Brain (tissue), 1 donor: ENCODE measurements around a stretch of chr18.

- RRBS = 1% methylated on average over 41 of the region's 91 CpGs
Measured at GRCh38 chr18:51030389-51031470, 717 bp downstream of the SMAD4 start.

DNA sequence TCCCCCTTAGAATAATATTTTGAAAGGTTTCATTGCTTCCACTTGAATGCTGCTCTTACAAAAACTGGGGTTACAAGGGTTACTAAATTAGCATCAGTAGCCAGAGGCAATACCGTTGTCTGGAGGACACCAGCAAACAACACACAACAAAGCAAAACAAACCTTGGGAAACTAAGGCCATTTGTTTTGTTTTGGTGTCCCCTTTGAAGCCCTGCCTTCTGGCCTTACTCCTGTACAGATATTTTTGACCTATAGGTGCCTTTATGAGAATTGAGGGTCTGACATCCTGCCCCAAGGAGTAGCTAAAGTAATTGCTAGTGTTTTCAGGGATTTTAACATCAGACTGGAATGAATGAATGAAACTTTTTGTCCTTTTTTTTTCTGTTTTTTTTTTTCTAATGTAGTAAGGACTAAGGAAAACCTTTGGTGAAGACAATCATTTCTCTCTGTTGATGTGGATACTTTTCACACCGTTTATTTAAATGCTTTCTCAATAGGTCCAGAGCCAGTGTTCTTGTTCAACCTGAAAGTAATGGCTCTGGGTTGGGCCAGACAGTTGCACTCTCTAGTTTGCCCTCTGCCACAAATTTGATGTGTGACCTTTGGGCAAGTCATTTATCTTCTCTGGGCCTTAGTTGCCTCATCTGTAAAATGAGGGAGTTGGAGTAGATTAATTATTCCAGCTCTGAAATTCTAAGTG lies 53.2 kb downstream of the SMAD4 start:
- RRBS = no CpG with 5 or more reads among the region's 2 CpGs

- RRBS = no CpG with 5 or more reads among the region's 1 CpG
Measured at GRCh38 chr18:51084404-51084812, 54.4 kb downstream of the SMAD4 start.

DNA sequence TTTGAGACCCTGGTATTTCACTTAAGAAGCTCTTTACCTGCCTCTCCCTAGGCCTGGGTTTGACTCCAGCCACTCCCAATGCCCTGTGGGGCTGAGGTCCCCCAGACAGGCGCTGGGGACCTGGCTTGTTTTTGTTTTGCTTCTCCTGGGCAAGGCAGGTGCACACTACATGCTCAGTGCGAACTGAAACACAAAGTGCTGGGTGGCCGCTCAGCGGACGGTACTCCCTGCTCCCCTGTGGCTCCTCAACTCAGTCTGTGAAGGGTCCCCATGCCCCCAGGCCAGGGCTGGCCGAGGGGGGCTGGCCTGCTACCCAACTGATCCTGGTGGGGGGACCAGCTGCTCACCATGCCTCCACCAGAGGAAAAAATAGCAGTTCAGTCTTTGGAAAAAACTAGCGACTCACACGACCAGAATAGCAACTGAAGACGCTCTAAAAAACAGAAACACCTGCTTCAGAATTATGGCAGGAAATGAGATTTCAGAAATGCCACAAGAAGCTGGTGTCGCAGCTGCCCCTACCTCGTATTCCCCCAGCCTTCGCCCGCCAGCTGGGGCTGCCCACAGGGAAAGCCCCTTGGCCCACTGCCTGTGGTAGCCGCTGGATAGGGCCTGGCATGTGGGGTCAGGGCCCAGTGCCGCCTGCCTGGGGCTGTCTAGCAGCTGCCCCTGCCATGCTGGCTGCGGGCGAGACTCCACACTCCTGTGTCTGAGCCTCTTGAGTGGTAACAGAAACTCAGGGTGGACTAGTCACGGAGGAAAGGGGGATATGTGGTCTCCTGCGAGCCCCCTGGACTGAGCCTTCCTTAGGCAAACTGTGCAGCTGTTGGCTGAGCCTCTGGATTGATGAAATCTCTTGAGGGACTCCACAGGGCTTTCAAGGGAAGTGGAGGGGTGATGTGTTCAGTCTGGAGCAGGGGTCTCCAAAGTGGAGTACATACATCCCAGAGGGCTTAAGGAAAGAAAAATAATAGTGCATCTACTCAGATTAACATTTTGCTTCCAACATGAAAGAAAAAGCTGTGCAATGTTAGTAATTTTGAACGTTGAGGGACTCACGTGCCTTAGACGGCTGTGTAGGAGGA lies 43.6 kb downstream of the MEX3C start:
- RRBS = no CpG with 5 or more reads among the region's 22 CpGs

DNA sequence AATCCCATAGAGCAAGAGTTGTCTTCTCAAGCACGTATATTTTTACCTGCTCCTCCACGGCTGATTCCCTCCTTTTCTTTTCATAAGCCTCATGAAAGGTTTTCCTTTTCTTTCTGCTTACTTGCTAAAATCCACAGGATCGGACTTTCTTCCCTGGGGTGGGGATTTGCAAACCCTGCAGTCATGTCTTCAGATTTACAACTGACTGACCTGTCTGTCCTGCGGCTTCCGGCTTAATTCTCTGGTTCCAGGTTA lies 66.3 kb upstream of the DCC start:
- RRBS = no CpG with 5 or more reads among the region's 5 CpGs

DNA sequence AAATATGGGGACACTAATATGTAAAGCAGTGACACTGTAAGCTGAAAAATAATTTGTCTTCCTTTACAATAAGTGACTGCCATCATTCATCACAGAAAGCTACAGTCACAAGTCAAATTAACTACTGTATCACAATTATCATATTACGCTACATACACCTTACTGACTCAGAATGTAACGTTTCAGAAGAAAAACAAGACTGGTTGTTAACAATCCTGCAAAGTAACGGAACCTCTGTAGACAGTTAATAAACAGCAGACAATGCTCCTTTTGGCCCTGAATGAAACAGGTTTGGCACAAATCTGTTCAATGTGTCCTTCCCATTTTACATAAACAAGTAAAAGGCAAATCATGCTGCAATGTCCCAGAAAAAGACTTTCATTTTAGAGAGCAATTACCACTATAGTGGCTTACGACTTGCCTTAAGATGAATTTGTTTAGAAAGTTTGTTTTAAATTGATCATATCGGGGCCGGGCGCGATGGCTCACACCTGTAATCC lies 3.7 kb downstream of the MBD2 start:
- RRBS = no CpG with 5 or more reads among the region's 8 CpGs

DNA sequence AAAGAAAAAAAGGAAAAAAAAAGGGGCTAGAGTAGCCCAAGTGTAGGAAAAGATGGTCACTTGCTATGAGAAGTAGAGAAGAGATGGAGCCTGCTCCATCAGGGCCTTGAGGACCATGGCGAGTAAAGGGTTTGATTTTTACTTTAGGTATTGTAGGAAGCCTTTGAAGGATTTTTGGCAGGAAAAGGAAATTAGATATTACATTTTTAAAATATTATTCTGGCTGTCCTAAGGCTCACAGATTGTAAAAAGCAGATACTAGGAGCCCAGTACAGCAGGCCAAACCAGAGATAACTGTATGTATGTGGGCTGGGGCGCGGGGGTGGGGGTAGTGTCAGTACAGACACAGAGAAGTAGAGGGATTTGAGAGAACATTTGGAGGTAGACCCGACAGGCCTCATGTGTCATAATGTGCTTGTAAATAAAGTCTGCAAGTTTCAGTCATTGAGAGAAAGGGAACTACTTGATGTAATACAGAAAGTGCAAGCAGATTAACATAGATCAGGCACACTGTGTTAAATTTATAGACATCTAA lies 7.6 kb upstream of the POLI start:
- RRBS = no CpG with 5 or more reads among the region's 4 CpGs

DNA sequence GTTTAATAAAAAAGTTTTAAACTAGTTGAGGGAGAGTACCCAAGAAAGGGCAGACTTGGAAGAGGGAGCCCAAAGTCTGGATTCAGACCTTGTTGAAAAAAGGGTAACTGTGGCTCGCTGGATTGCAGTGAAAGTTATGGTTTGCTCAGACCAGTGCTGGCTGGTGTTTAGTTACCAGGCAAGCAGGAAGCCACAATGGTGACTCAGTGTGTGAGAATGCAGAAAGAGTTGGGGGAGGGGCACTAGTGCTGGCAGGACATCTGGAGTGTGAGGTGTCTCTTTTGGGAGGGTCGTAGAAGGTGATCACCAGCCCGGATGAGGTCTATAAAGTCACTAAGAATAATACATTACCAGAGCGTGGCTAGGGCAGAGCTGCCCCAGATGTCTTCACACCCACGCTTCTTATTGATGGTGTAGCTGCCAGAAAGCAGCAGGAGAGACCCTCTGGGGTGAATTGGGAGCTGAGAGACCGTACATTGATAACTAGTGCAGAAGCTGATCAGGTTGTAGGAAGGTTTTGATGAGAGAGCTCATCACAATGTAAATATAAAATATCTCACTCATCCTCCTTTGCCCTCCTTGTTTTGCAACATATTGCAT lies 31.1 kb downstream of the C18orf54 start:
- RRBS = no CpG with 5 or more reads among the region's 6 CpGs

GRCh38 chr18:54606610-54607302 lies 15.7 kb downstream of the DYNAP start:
- RRBS = no CpG with 5 or more reads among the region's 13 CpGs

DNA sequence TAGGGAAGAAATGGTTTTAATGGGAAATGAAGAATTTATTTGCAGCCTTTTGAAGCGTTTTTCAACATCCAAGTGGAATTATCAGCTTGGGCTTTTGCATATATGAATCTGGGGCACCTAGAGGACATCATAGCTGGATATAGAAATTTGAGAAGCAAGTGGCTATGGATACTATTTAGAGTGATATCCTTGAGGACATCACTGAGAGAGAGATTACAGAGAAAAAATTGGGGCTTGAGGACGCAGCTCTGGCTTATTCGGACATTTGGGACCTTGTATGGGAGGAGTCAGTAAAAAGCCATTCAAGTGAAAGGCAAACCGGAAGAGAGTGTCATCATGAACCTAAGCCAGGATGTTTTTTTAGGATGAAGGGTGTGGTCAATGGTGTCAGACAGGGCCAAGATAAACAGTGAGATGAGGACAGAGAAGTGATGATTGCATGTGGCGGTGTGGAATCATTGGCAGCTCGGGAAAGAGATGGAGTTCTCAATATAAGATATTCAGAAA lies 4.2 kb downstream of the RAB27B start:
- RRBS = no CpG with 5 or more reads among the region's 6 CpGs

DNA sequence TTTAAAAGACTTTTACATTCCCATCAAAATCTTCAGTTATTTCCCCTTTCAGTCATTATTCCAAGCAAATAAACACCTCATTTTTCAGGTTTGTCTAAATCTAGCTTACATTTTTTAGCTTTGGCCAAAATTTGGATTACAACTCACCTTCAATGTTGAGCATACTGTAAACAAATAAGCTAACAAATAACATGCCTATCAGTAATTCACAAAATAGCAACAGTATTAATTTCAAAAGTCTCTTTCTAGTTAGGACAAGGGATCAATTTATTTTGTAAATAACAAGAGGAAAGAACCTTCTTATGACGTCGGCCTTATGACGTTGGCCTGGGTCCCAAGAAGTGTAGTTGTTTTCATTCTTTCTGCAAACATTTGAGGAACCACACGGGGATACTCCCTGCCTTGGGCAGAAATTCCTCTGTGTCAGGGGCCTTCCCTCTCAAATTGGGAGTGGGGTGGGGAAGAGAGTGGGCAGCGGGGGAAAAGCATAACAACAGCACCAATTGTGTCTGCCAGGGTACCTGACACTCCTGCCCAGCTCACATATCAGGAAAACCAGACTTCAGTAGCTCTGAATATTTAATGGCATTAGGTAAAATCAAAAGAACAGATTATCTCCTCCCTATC lies 1.3 kb downstream of the CCDC68 start:
- RRBS = no CpG with 5 or more reads among the region's 5 CpGs

DNA sequence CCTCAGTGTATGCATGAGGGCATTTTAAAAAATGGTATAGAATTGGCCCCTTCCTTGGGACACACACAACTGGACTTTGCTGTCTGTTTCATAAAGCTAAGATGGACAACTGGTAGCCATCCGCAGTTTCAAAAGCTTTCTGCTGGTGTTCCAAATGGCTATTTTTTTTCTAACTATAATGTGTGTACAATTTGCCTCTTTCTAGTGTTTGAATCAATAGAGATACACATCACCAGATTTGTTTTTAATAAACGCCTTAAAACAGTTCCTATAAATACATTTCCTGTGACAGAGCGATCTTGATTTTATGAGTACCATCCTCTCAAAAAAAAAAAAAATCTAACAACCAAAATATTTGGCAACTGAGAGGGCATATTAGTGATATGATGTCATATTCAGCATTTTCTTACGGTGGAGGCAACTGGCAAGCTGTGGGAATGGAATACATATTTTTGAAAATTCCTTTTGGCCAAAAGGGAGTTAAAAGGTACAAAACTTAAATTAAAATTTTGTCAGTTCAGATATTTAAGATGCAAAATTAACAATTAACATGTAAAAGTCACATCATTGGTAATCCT lies 268.5 kb downstream of the TCF4 start:
- RRBS = no CpG with 5 or more reads among the region's 4 CpGs

DNA sequence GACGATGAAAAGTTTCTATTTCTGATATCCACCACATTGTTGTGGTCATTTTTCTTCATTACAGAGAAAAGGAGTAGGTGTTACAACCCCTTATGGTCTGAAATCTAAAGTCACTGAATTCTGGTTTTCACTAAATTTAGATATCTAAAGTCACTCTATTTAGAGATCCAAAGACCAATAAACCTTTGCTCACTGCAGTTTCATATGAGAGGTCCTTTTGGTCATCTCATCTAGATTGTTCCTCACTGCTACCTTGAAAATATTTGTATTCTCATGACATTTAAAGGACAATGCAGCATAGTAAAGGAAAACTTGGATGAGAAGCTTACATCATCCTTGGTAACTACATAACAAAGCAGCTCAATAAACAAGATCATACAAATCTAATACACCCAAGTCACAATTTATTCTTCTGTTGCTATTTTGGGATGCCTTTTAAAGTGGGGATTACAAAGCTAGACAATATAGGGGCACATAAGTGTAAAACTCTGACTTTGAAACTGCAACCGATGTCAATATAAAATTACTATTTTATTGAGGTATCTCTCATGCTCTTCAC lies 85.8 kb downstream of the TCF4 start:
- RRBS = no CpG with 5 or more reads among the region's 2 CpGs

GRCh38 chr18:55585035-55585650 lies 2.8 kb downstream of the TCF4 start:
- RRBS = no CpG with 5 or more reads among the region's 2 CpGs

- RRBS = no CpG with 5 or more reads among the region's 23 CpGs
Measured at GRCh38 chr18:55720818-55721411, 132.9 kb upstream of the TCF4 start.

GRCh38 chr18:55777571-55778088 lies 189.6 kb upstream of the TCF4 start:
- RRBS = no CpG with 5 or more reads among the region's 3 CpGs

DNA sequence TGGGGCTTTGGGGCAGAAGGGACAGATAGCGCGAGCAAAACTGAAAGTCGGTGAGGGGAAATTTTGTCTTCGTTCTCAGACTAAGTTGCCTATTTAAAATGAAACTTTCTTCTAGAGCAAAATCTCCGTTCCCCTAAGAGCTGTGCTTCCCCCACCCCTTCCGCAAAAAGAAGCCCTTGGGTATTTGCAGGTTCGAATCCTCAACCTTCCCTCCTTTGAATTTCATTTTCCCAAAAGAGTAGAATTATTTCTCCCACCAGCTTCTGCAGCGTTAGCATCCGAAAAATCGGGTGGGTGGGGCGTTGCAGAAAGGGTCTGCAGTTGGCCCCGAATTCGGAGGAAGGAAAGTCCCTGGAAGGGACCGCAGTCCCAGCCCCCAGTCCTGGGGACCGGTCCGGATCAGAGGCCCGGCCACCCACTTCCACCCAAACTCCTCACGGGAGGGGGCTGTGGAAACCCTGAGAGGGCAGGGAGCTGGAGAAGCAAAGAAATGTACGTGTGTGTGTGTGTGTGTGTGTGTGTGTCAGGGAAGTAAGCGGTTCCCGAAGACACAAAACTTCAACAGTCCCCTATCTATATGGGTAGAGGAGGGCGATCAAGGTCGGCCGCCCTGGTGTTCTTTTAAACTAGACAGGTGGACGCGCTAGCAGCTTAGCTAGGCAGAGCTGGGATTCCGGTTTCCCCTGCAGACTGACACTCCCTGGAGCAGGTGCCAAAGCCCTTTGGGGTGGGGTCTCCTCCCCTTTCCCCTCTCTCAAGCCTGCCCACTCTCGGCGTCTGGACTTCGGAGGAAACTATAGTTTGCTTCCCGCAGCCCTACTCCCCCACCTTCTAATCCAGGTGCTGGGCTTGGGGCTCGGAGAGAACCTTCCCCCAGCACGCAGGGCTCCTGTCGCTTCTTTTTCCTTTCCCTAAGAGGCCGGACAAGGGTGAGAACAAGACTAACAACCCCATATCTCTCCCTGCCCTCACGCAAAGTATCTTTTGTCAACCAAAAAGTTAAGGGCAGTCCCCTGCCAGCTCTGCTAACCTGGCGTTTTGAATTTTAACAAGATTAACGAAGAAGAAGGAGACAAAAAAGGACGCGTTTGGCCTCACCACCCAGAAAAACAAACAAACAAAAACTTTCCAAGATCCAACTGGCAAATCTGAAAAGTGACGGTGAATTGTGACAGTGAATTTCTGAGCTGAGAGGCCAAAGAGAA lies 4.9 kb upstream of the ONECUT2 start:
- RRBS = no CpG with 5 or more reads among the region's 41 CpGs

DNA sequence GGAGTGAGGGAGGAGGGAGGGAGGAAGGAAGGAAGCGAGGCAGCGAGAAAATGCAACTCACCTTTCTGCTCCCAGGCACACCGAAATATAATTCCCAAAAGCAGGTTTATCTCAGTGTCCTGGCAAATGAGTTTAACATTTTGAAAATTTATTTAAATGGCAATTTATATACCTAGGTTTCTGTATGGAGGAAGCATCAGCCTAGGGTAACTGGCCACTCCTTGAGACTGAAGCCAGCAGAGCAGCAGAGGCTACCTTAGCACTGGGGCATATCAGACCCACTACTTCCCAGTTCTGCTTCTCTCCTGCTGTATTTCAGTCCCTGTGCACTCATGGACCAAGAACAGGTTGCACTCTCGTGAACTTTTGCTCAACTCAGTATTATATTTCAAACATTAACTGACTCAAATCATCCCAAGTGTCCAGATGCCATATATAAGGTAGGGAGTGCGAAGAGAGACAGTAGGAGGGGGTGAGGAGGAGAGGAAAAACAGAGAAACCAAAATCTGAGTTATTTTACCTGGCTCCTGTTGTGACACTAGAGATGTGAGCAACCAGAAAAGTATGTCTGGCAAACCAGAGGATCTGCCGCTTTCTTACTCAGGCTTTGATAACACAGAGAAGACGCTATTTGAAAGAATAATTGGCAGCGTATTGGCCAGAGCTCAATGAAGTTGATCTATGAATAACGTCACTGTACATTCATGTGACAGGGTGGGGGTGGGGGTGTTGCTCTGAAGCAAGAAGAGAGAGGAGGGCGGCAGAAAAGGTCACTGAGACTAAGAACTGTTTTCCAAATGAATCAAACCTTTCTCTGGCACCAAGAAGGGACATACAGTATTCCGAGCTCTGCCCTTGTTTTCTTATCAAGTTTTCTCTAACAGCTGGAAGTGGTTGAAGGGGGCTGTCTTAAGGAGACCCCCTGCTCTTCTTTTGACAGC lies 1.9 kb upstream of the ONECUT2 start:
- RRBS = no CpG with 5 or more reads among the region's 11 CpGs

GRCh38 chr18:57737392-57738098 lies 65.6 kb downstream of the ATP8B1 start:
- RRBS = no CpG with 5 or more reads among the region's 8 CpGs